ENCODE results near the genes ATG16L1, UGT1A6 and HJURP.

DNA sequence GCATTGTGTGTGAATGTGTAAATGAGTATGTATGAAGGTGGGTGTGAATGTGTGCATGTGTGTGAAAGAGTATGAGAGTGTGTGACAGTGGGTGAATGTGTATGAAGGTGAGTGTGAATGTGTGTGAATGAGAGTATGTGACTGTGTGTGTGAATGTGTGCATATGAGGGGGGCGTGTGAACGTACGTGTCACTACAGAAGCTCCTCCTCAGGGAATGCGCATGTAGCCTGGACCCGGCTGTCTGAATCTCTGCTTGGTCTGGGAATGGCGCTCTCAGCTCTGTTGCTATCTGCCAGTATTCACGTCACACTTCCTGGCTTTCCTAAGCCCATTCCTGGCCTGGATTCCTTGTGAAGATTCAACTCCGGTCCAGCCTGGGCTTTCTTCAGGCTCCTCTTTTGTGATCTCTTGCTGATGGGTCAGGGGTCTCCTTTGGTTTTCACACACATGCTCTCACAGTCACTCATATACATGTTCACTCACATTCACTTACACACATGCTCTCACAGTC lies 29.1 kb downstream of the SNORC start:
- RRBS: 100% methylated on average over 1 of the region's 8 CpGs

GRCh38 chr2:232901991-232902382 lies 31.9 kb downstream of the SNORC start:
- RRBS: no CpG with 5 or more reads among the region's 11 CpGs

- RRBS: 4% methylated on average over 47 of the region's 81 CpGs
Observed at GRCh38 chr2:232928057-232928622, 58.1 kb downstream of the SNORC start.

- RRBS: no CpG with 5 or more reads among the region's 12 CpGs
Observed at GRCh38 chr2:233061068-233061856, 1.1 kb downstream of the INPP5D start.

GRCh38 chr2:233121895-233122422 lies 61.8 kb downstream of the INPP5D start:
- RRBS: no CpG with 5 or more reads among the region's 13 CpGs

GRCh38 chr2:233211197-233211745 lies 40.2 kb upstream of the ATG16L1 start:
- RRBS: no CpG with 5 or more reads among the region's 8 CpGs

DNA sequence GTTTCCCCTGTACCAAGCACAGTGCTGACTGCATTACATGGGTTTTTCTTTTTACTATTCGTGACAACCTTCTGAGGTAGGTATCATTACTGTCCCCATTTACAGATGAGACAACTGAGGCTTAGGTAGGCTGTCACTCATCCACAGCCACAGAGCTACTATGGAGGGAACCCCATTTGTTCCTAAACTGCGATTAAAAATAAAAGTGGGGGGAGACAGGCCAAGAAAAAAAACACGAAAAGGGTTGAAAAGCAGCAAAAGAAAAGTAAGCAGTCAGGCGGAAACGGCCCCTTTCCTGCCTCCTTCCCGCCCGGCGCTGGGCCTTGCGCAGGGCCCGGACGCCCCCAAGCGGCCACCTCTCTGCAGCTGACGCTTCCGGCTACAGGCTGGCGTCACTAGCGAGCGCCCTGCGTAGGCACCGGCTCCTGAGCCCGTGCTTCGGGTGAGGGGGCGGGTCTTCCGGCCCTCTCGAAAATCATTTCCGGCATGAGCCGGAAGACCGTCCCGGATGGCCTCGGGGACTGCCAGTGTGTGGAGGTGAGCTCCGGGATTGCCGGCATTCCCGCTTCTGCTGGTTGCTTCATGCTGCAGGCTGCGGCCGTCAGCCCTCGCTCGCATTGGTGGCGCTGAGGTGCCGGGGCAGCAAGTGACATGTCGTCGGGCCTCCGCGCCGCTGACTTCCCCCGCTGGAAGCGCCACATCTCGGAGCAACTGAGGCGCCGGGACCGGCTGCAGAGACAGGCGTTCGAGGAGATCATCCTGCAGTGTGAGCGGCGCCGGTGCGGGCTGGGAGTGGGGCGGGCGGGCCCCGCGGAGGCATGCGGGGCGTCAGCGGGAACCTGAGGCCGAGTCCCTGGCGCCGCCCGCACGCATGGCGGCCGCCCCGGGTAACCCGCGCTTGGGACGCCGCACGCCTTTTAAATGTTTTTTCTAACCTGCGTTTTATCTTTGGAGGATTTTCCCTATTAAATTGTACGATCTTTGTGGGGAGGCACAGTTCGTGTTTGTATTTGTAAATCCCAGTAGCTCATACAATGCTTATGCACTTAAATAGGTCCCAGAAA lies at the start of gene ATG16L1:
TSS of gene ATG16L1 (plus strand) at position 497 of the 1,064 bp plus-strand sequence.
- RRBS: 5% methylated on average over 48 of the region's 78 CpGs

- RRBS: no CpG with 5 or more reads among the region's 24 CpGs
Observed at GRCh38 chr2:233252241-233252811, 853 bp downstream of the ATG16L1 start.

GRCh38 chr2:233440719-233441333 lies 86.5 kb downstream of the DGKD start:
- RRBS: no CpG with 5 or more reads among the region's 16 CpGs

- RRBS: no CpG with 5 or more reads among the region's 15 CpGs
Observed at GRCh38 chr2:233480308-233480787, 86.2 kb downstream of the USP40 start.

GRCh38 chr2:233511621-233512086 lies 54.9 kb downstream of the USP40 start:
- RRBS: no CpG with 5 or more reads among the region's 2 CpGs

DNA sequence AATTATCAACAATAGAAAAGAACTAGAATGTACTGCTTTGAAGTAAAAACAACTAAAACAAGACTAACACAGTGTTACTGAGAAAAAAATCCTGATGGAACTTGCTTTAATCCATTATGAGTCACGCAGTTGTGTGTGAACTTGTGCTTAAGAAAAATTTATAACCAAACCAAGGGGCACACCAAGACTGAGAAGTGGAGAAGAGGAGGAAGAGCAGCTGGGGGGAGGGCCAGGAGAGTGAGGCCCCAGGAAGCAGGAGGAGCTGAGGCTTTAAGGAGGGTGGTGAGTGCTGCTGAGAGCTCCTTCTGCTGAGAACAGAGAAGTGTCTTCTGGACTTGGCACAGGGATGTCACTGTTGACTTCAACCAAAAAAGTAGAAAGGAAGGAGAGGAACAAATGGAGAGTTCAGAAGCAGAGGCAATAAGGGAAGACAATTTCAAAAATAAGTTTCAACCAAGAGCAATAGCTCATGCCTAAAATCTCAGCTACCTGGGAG lies 9.1 kb downstream of the USP40 start:
- RRBS: no CpG with 5 or more reads among the region's 1 CpG

GRCh38 chr2:233692449-233693030 lies at the start of gene UGT1A6:
TSS of gene UGT1A6 (plus strand) at chr2:233692890.
- RRBS: no CpG with 5 or more reads among the region's 8 CpGs

- RRBS: no CpG with 5 or more reads among the region's 5 CpGs
Observed at GRCh38 chr2:233693031-233693492, 372 bp downstream of the UGT1A6 start.

DNA sequence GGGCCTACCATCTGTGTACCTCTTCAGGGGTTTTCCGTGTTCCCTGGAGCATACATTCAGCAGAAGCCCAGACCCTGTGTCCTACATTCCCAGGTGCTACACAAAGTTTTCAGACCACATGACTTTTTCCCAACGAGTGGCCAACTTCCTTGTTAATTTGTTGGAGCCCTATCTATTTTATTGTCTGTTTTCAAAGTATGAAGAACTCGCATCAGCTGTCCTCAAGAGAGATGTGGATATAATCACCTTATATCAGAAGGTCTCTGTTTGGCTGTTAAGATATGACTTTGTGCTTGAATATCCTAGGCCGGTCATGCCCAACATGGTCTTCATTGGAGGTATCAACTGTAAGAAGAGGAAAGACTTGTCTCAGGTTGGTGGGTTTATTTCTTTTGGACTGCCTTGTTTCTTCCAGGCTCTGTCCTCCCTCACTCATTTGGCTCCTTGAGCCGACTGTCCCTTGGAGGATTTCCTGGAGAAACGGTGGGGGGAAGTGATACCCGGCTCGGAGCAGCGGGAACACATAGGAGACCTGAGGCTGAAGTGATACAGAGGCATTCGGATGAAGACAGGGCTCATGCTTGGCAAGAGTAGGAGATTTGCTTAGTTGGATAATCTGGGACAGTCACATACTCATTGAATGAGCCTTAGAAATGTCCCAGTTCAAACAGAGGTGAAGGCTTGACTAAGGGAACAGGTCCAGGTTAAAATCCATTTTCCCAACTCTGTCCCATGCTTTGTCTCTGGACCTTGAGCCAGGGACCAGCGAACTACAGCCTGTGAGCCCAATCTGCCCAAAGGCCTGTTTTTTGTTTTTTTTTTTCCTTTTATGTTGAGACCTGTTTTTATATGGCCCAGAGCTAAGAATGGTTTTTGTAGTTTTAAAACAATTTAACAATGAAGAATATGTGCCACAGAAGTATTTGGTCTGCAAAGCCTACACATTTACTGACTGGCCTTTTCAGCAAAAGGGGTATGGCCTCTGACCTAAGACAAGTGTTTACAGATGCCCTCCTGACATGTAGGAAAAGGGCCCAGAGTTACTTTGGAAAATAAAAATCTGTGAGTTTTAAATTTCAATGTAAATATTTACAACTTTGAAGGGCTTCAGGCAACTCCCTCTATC lies 1.2 kb downstream of the UGT1A6 start:
- RRBS: no CpG with 5 or more reads among the region's 11 CpGs

DNA sequence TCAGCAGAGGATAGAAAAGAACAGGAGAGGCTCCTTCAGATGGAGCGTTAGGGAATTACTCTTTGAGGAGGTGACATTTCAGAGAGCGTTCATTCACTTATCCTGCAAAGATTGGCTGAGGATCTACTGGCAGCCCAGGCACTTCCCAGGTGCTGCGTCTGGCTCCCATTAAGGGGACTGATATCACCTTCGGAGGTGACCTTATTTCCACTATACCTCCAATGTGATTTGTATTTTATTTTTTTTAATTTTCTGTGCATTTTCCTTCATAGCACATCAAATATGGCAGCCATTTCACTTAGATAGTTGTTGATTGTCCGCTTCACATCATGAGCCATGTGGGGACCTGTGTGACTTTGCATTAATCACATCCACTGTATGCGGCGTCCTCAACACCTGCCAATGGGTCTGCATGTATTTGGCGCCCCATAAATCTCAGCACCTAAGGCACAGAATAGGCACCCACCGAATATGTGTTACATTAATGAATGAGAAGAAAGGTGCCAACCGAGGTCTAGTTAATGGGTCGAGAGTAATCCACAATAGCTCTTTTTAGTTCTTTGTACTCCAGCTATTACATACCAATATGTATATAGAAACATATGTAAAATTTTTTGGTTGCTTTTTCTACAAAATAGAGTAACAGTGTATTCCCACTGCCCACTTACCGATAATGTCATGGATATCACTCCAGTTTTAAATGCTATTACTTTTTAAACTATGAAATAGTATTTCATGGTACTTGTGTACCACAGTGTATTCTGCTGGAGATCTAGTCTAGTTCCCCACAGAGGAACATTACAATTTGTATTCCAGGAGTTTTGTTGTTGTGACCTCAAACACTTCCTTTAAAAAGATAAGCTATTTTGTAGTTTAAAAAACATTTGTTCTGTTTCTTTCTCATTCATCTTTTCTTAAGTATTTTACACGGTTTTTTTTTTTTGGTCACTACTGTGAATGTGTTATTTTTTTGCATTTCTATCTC lies 2.0 kb downstream of the UGT1A1 start:
- RRBS: no CpG with 5 or more reads among the region's 13 CpGs

DNA sequence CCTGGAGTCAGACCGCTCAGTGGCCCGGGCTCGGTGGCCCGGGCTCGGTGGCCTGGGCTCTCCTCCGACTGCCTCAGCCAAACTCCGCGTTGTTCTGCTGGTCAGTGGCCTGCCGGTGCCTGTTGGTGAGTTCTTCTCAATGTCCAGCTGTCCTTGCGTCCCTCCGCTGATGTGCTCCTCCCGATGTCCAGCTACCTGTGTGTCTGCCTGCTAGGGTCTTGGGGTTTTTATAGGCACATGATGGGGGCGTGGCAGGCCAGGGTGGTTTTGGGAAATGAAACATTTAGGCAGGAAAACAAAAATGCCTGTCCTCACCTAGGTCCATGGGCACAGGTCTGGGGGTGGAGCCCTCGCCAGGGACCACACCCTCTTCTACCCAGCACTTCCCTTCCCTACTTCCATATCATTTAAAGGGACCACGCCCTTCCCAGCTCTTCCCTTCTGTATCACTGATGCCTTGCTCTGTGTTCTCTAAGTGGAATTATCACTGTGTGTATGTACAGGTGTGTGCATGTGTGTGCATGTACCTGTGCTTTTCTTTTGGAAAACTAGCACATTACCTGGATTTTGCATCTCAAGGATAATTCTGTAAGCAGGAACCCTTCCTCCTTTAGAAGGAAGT lies 6.3 kb downstream of the UGT1A1 start:
- RRBS: 96% methylated on average over 3 of the region's 15 CpGs

- RRBS: 99% methylated on average over 4 of the region's 21 CpGs
Observed at GRCh38 chr2:233823192-233823884, 31.0 kb downstream of the HJURP start.

GRCh38 chr2:233854162-233854981 lies at the start of gene HJURP:
TSS of gene HJURP (minus strand) at chr2:233854535.
- RRBS: 5% methylated on average over 30 of the region's 67 CpGs

DNA sequence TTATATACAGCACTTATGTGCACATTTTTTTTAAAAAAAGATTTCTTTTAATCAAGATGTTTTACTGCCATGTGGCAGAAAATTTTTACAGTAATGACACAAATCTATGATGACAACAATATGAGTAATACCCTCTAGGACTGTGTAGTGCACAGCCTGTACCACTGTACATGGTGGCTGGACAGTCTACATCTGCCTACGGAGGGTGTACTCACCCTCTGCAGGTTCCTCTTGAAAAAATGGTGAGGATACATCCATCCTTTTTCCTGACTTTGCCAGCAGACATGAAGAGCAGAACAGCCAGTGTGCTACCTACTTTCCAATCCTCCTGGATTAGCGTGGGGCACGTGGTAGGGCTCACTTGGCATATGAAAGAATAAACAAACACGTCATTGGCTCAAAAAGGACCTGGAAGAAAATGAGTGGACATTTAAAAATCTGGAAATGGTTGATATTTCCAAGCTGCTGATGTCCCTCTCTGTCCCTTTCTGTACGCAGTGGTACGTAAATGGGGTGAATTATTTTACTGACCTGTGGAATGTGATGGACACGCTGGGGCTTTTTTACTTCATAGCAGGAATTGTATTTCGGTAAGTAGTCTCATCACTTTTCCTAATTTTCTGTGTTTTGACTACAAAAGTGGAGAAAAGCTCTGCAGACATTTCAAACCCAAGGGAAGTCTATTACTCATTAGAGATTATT lies 62.7 kb downstream of the TRPM8 start:
- RRBS: no CpG with 5 or more reads among the region's 8 CpGs